CD14-positive monocyte (primary cell): ENCODE data around the gene ANKH.

GRCh38 chr5:14218597-14219358, 75.6 kb downstream of the TRIO start:
- CAGE, long polyA plus RNA: no peak

DNA sequence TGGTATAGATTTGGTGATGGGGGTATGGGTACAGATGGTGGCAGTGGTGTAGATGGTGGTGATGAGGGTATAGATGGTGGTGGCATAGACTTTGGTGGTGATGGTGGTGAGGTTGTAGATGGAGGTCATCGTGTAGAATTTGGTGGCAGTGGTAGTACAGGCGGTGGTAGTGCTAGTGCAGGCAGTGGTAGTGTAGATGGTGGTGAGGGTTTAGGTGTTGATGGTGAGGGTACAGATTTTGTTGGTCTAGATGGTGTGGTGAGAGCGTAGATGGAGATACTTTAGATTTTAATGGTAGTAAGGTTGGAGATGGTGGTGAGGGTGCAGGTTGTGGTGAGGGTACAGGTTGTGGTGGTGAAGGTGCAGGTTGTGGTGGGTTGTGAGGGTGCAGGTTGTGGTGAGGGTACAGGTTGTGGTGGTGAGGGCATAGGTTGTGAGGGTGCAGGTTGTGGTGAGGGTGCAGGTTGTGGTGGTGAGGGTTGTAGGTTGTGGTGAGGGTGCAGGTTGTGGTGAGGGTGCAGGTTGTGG, 178.8 kb upstream of the OTULINL start:
- CAGE, long polyA plus RNA: no peak

DNA sequence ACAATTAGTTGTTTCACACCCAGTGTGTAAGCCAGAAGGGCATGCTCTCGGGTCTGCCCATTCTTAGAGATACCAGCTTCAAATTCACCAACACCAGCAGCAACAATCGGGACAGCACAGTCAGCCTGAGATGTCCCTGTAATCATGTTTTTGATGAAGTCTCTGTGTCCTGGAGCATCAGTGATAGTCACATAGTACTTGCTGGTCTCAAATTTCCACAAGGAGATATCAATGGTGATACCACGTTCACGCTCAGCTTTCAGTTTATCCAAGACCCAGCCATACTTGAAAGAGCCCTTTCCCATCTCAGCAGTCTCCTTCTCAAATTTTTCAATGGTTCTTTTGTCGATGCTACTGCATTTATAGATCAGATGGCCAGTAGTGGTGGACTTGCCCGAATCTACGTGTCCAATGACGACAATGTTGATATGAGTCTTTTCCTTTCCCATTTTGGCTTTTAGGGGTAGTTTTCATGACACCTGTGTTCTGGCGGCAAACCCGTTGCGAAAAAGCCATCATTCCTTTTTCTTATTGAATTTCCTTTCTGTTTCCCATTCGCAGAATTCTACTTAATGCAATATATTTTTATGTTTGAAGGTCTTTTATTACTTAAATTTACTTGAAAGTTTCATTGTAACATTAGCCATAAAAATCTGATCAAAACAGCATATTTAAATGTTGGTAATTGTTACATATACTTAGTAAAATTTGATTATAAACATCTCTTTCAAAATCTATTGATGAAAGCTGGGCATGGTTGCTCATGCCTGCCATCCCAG, 11.5 kb upstream of the OTULIN start:
- CAGE, long polyA plus RNA: no peak

DNA sequence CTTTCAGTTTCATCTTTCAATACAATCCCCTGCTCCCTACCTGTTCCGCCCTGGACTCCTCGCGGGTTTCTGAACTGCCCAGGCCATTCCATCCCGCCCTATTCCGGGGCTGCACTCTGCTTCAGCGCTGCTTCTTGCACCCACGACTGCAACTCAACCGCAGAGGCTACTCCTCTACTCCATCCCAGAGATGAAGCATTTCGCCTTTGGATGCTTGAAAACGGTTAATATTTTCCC, 761 bp upstream of the OTULIN start:
- CAGE, long polyA plus RNA: no peak

- CAGE, long polyA plus RNA: no peak
These were observed 19.8 kb downstream of the OTULIN start for GRCh38 chr5:14684279-14684696.

DNA sequence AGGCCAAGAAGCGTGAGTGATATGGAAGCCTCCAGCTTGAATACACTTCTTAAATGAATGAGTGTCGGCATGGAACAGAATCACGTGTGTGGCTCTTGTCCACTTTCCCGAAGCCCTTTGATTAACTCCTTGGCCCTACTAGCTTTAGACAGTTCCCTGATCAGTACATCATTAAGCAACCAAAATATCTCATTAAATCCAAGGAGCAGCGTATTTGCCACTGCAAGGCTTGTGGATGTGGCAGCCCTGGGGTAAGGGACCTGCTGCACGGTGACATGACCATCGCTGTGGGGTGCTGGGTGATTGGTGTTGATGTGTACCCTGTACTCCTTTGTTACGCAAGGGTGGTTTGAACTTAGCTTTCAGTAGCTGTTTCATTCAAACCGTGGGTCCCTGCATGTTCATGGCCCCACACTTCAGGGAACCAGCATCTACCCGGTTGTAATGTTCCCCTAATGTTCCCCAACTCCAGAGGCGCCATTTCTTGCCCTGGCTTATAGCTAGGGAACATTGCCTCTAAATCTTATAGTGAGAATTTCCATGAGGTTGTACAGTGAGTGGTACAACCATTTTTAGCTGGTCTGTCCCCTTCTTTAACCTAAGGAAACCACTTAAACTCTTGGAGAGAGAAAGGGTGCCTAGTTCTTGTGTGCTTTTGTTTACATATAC, 41.1 kb downstream of the OTULIN start:
- CAGE, long polyA plus RNA: no peak

DNA sequence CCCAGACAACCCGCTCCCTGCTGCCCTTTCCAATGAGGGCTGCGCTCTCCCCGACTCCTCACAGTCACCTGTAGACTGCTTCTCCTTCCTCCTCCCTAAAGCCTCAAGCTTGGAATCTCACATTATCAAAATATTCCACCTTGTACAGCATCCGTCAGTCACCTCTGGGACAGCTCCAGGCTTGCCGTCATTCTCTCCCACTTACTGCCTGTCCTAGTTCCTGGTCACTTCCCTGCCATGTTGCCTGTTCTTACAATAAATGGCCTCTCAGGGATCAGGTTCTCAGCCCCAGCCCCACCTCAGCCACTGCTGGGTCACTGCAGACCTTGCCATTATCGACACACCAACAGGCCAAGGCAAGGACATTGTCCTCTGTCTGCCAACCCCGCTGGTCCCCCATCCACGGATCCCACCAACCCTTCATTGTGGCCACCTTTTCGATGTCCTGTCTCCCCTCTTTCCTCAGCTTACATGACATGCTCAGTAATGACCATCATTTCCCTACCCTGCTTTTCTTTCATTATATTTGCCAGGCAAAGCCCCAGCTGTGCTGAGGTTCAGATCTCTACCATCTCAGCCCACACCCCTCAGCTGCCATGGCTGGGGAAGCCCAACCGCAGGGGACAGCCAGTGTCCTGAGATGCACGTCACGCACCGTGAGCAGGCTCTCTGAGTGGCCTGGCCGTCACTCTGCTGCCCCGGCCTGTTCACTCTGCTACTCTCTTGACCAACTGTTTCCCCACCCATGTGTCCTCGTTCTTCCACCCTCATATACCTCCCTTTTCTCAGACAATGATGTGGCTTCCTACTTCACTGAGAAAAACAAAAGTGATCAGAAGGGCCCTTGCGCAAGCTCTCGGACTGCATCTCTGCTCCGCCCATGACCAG, 47.3 kb downstream of the OTULIN start:
- CAGE, long polyA plus RNA: no peak

- CAGE, long polyA plus RNA: no peak
These were observed 63.9 kb downstream of the OTULIN start for GRCh38 chr5:14728040-14729111.

- CAGE, long polyA plus RNA: no peak
These were observed 65.1 kb downstream of the ANKH start for GRCh38 chr5:14806281-14807044.

DNA sequence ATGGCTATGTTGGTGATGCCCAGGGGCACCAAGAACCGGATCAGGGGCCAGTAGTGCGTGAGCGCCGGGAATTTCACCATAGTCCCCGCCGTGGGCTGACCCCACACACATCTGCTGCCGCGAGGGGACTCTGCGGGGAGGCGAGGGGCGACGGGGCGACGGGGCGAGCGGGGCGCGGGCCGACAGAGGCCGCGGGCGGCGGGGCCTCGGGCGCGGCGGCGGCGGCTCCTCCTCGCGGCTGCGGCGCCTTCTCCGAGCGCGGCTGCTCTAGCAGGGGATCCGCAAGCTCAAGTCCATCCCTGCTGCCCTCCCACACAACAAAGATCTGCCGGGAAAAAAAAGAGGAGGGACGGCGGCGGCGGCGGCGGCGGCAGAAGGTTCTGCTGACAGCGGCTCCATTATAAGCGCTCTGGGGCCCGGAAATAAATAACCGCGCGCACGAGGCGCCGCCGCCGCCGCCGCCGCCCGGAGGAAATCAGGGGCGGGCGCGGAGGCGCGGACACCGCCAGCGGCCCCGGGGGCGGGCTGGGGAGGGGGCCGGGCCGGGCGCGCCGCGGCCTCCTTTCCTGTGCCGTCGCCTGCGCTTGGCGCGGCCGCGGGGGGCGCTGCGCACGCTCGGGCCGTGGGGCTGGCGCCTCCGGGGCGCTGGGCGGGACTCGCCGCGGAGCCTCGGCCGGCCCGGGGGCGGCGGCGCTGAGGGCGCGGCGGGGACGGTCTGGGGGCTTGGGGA, at the start of gene ANKH:
Gene ANKH, minus strand, starts transcription at position 411 of the 730 bp plus-strand sequence.
- CAGE, long polyA plus RNA: no peak

DNA sequence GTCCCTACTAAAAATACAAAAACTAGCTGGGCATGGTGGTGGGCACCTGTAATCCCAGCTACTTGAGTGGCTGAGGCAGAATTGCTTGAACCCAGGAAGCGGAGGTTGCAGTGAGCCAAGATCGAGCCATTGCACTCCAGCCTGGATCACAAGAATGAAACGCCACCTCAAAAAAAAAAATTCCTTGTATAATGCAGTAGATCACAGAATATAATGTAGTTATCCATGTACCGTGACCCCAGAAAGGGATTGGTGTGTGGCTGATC, 23.6 kb upstream of the ANKH start:
- CAGE, long polyA plus RNA: no peak

DNA sequence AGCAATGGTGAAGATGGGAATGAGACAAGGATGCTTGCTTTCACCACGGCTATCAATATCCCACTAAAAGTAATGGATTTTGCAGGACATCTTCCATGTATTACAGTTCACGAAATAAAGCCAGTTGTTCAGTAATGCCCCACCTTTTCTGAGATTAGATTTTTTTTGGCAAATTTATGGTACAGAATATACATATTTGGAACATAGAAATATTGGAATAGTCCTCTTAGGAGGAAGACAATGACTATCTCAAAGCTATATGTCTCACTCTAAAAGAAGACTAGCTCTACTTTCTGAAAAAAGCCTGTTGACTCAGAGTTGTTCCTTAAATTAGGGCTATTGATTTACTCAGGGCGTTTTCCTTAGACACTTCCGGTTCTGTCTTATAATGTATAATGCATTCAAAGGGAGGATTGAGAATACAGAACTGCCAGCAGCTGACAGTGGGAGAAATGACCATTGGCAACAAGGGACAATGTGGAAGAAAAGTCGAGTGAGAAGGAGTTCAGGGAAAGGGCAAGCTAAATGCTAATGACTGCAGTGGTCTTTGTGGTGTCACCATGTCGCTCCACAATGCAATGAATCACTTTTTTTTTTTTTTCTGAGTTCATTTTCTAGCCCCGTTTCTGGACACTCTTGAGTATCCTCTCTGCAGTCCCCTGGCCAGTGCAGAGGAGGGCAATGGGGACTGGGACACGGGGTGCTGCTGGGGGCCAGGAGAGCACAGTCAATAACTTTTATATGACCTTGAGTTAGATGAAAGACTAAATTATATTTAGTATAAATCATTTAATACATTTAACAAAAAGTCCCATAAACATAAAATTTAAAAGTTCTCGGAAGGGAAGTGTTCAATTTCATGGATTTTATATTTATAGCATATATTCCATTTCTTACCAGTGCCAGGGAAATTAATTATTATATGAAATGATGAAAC, 65.7 kb upstream of the ANKH start:
- CAGE, long polyA plus RNA: no peak

DNA sequence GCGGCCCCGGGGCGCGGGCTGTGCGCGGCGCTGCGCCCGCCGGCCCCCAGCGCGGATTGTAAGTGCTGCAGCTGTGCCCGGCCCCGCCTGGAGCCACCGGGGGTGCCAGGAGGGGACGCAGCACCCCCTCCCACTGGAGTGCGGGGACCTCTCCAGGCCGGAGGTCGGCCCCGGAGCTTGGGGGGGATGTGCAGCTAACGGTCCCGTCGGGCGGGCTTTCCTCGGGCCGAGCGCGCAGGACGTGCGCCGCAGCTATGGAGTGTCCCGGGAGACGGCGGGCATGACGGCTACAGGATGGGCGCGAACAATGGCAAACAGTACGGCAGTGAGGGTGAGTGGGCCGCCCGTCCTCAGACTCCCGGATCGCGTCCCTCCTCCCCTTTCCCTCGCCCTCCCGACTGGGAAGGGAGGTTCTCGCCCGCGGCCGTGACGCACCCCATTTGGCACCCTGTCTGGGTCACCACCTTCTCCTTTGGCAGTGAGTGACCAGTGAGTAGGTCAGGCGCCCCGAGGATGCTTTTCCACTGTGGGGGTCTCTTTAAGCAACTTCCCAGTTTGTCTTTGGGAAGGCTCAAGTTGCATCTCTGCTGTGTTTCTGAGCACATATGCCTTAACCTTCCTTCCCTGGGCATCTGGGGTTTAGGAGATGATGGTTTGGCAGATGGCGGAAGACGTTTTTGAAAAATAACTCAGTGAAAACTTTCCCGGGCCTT, 559 bp downstream of the FBXL7 start:
- CAGE, long polyA plus RNA: no peak

DNA sequence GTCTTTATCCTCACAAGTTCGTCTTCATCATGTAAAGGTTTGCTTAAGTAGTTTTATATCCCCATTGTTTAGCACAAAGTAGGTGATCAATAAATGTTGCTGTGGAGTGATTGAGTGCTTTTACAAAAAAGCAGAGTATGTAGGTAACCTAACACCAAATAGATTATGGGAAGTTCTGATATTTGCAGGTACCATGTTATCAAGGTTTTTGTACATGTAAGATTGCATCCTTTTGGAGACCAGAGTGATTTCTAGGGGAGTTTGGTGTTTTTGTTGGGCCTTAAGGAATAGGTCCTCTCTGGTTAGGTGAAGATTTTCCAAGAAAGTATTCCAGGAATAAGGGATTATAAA, 196.9 kb downstream of the FBXL7 start:
- CAGE, long polyA plus RNA: no peak

DNA sequence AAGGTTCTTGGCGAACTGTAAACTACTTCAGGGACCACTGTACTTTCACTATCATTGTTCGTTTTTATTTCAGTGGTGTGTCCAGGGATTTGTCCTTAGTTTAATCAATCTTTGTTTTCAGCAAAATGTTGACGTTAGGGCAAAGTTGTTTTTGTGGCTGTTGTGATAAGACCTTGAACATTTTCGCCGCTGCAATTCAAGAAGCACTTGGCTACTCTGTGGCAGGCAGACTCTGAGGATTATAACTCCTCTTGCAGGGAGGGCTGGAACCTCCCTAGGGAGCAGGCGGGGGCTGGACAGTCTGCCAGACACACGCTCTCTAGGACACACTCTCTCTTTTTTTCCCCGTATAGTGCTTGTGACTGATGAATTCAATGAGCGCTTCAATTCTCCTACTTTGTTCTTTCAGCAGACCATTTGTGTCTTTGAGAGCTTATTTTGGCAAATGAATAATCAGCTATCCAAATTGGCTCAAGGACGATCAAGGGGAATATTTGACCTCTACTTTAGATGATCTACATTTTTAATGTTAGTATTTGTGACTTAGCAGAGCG, 252.9 kb downstream of the FBXL7 start:
- CAGE, long polyA plus RNA: no peak

DNA sequence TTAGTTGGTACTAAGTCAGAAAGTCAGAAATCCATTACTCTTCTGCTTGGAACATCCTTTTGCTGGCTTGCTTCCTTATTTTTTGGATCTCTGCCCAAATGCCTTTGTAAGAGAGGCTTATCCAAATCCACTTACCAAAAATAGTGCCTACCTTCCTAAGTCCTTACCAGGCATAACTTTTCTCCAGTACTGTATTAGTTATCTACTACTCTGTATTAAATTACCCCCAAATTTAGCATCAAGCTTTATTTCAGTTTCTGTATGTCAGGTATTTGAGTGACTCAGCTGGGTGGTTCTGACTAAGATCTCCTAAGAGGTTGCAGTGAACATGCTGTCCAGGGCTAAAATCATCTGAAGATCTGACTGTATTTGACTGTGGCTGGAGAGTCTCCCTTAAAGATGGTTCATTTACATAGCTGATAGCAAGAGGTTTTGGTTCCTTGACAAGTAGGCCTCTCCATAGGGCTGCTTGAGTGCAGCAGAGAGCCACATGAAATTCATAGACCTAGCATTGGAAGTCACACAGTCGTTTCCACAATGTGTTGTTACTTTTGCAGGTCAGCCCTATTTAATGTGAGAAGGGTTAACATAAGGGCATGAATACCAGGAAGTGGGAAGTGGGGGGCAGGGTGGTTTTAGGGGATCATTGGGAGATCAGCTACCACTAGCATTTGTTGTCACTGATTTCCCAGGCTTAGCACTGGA, 1.8 kb upstream of the ZNF622 start:
- CAGE, long polyA plus RNA: no peak

GRCh38 chr5:16542041-16542931, 74.5 kb downstream of the RETREG1 start:
- CAGE, long polyA plus RNA: no peak

DNA sequence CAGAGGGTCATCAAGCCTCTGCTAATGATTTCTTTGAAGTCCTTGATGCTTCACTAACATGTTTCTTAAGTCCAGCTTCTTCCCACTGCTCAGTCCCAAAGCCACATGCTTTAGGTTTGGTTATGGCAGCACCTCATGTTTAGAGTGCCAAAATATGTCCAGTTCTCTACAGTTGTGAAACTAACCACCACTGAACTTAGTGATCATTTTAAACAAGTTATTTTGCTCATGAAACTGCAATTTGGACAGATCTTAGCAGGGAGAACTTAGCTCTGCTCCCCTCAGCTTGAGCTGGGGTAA, 39.9 kb upstream of the RETREG1 start:
- CAGE, long polyA plus RNA: no peak

GRCh38 chr5:16681348-16681700, 64.5 kb upstream of the RETREG1 start:
- CAGE, long polyA plus RNA: no peak

DNA sequence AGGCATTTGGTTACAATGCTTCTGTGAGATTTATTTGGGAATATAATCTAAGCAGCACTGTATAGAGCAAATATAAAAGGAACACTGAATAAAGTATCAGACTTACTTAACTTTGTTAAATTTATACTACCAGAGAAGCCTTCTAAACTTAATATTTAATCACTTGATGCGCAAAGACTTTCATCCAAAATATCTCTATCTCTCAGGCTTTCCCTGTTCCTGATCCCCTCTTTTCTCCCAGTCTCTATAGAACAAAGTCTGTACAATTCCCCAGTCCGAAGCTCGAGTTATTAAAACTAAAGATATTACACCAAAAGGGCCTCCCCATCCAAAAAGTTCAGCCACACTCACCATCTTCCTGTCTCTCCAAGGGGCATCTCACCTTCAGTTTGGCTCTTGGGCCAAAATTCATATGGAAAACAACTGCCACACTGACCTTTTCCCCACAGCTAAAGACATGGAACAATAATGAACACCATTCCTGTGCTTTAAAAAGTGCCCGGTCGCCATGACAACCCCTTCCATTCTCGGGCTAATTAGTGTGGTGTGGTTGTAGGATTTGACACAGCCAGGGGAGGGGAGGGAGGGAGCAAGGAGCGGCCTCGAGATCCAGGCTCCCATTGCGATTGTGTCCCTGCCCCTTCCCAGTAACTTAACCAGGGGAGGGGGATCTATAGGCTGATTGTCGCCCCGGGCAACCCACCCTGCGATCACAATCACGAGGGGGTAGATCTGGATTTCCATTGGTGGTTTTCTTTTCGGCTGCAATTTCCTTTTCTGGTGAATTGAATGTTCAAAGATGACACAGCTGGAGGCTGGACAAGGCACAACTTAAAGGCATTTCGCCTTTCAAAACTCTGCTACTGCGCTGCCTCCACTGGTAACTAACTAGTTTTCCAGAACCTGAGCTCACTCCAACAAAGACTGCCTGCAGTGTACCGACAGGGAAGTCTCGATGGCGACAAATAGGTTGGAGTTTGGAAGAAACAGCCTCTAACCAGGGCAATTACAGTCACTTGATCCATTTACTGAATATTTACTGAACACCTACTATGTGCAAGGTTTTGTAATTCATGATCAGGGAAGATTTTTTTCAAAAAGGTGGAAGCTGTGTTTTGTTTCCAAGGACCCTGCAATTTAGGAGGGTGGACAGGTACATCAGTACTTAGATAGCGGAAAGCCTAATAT, 96.6 kb upstream of the RETREG1 start:
- CAGE, long polyA plus RNA: no peak